NB4 (cell line): ENCODE measurements around the genes TBC1D3E and SOCS7.

- RRBS: no CpG with 5 or more reads among the region's 5 CpGs
Observed at GRCh38 chr17:37197481-37198279, 178.1 kb upstream of the C17orf78 start.

- RRBS: no CpG with 5 or more reads among the region's 94 CpGs
Observed at GRCh38 chr17:37358786-37359819, 16.7 kb upstream of the C17orf78 start.

DNA sequence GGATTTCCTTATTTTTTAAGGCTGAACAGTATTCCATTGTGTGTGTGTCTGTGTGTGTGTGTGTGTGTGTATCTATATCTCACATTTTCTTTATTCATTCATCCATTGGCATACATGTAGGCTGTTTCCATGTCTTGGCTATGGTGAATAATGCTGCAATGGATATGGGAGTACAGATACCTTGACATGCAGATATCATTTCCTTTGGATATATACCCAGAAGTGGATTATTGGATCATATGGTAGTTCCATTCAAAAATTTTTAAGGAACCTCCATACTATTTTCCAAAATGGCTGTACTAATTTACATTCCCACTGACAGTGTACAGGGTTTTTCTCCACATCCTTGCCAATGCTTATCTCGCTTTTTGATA is 6.0 kb downstream of the ACACA start:
- RRBS: no CpG with 5 or more reads among the region's 1 CpG

DNA sequence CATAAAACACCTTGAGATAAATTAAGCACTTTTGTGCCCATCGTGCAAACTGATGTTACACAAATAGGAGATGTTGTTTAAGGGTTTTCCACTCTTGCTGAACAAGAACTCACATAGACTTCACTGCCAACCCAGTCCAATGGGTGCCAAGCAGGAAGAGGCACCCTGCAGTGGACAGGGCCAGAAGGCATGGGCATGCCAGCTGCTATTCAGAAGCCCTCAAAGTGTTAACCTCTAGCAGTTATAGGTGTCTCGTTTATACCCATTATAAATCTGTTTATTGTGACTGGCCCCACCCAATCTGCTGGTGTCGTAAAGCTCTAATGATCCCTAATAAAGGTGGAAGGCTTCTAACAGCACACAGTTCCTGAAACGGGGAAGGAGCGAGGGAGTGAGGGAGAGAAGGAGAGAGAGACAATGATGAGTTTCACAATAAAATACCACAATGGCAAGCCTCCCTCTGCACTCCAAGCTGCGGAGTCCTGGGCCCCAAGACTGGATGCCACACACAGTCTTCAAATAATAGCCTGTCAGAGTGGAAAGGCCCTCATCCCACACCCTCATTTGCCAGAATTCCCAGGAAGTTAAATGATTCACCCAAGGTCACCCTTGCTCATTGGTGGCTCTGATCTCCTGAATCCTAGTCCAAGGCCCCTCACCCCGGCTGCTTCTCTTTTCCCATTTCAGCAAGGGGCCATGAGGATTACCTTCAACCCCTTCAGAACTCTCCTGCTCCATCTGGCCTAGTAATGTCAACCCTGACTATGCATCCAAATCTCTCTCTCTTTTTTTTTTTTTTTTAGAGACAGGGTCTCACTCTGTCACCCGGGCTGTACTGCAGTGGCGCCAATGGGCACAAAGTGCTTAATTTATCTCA is 23.7 kb downstream of the HNF1B start:
- RRBS: no CpG with 5 or more reads among the region's 9 CpGs

GRCh38 chr17:37743394-37743992 is 1.4 kb downstream of the HNF1B start:
- RRBS: no CpG with 5 or more reads among the region's 44 CpGs

DNA sequence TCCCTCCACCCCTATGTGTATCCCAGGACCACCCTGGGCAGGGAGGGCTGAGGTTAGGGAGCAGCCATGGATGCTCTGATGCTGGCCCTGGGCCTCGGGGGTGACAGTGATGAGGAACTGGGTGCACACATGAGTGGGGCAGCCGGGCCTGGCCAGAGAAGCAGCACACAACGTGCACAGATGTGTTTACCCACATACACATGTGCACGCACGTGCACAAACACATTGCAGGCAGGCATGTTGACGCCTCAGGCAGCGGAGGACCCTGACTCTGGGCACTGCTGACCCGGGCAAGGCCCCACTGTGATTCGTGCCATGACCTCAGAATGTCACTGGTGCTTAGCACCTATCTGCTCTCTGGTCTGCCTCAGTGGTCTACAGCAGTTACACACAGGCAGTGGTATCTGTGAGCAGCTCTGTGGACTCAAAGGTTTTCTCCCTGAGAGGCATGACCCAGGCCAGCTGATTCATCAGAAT is at the start of gene TBC1D3E:
Gene TBC1D3E, plus strand, starts transcription at position 365 of the 477 bp plus-strand sequence.
- RRBS: no CpG with 5 or more reads among the region's 9 CpGs

GRCh38 chr17:38277043-38277736 is 19.8 kb upstream of the MRPL45 start:
- RRBS: no CpG with 5 or more reads among the region's 7 CpGs

DNA sequence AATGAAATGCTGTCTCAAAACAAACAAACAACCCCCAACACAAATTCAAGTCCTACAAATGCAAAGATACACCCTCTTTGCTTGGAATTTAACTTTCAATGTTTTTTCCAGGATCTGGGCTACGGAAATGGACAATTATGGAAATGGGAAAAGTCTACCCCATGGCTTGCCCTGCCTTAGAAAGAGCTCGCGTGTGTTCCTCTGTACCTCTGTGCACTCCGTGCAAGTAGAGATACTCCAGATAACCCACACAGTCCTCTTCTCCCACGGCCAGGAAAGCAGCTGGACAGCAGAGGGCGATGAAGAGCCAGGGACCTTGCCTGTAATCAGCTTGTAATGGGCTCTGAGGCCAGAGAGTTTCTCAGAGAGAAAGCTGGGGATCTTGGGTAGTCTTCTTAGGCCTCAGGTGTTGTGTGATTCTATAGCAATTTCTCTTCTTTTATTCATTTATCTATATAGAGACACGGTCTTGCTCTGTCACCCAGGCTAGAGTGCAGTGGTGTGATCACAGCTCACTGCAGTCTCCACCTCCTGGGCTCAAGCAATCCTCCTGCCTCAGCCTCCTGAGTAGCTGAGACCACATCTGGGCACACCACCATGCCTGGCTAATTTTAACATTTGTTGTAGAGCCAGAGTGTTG is 2.5 kb upstream of the SOCS7 start:
- RRBS: no CpG with 5 or more reads among the region's 7 CpGs

DNA sequence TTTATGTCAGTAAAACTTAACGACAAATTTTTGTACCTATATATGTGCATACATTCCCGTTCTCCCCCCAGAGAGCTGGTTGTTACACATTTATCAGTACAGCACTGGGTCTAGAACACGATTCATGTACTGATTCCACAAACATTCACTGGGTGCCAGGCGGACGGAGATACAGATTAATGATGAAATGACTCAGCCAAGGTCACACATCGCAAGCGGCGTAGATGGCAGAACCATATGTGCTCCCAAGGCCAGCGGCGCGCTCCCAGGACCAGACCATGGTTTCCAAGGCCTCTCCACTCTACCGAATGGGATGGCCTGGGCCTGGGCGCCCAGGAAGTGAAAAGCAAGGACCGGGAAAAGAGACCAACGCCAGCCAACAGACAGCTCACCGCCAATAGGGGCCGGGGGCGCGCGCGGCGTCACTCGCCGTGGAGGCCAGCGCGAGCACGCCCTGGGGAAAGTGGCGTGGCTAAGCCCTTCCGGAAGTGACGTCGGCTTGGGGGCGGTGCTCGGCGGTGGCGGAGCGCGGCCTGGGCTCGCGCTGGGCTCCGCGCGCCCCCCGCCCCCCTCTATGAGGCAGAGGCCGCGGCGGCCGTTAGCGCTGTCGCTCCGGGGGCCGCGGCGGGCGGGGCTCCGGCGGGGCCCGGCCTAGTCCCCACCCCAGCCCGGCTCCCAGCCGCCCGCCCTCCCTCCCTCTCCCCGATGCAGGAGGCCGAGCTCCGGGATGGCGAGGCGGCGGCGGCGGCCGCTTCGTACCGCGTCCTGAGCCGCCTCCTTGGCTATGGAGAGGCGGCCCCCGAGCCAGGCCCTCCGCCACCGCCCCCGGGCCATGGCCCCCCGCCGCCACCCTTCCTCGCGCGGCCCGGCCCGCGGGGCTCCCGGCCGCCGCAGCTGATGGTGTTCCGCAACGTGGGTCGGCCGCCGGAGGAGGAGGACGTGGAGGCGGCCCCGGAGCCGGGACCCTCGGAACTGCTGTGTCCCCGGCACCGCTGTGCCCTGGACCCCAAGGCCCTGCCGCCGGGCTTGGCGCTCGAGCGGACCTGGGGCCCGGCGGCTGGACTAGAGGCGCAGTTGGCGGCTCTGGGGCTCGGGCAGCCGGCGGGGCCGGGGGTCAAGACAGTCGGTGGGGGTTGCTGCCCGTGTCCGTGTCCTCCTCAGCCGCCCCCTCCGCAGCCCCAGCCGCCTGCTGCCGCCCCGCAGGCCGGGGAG is at the start of gene SOCS7:
Gene SOCS7, plus strand, starts transcription at position 497 of the 1,212 bp plus-strand sequence.
- RRBS: no CpG with 5 or more reads among the region's 123 CpGs

DNA sequence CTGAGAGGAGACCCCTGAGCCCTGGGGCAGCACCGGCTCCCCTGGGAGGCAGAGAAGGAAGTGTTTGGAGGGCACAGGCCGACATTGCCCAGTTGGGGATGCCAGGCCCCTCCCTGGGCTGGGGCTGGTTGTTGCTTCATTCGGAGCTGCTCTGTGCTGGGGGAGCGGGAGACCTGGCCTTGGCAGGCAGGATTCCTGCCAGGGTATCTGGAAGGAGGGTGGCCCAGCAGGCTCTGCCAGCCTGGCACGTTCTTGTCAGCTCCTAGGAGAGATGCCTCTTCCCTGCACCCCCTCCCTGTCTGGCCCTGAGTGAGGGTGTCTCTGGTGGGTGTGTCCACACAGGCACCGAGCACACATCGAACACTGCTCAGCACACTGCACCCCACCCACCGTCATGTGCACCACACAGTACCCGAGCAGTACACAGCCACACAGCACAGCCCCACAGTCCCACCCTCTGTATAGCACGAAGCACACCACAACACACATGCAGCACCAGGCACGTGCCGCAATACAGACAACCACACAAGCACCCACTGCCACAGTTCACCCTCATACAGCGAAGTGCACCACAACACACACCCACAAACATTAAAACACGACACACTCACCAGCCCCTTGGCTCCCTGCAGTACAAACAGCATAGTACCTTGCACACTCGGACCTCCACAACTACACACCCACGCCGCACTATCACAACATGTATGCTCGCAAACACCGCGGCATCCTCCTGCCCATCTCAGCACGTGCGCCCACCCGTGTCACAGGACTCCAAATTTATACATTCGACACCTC is 35.3 kb downstream of the ARHGAP23 start:
- RRBS: no CpG with 5 or more reads among the region's 24 CpGs

DNA sequence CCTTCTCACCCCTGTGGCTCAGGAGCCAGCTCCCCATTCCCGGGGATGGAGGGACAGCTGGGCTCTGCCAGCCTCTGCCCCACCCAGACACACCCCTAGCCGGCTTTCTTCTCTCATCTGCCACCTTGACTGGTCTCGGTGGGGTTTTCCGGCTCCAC is 37.3 kb downstream of the ARHGAP23 start:
- RRBS: no CpG with 5 or more reads among the region's 4 CpGs

GRCh38 chr17:38485522-38486306 is 57.5 kb downstream of the ARHGAP23 start:
- RRBS: no CpG with 5 or more reads among the region's 16 CpGs

- RRBS: no CpG with 5 or more reads among the region's 57 CpGs
Observed at GRCh38 chr17:38557757-38558837, 47.7 kb downstream of the SRCIN1 start.

DNA sequence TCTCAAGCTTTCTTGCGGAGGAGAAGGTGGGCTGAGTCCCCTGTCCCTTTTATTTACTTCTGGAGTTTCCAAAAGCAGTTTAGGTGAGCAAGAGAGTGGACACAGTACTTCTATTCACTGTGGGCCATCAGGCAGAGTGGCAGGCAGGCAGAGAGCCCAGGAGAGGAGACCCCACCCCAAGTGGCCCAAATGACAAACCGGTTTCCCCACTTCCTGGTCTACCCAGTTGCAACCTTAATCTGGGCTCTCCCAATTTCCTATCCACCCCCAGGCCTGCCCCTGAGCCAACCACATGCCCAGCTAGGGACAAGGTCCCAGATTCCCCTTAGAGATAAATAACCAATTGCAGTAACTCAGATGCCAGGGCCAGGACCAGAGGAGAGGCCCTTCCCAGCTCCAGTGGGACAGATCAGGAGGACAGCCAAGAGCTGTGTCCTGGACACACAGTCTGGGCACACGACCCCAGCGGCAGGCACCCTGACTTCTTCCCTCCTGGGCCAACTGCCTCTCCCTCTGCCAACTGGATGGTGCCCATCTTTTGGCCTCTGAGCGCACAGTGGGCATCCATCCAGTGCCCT is 1.2 kb upstream of the SRCIN1 start:
- RRBS: no CpG with 5 or more reads among the region's 5 CpGs

DNA sequence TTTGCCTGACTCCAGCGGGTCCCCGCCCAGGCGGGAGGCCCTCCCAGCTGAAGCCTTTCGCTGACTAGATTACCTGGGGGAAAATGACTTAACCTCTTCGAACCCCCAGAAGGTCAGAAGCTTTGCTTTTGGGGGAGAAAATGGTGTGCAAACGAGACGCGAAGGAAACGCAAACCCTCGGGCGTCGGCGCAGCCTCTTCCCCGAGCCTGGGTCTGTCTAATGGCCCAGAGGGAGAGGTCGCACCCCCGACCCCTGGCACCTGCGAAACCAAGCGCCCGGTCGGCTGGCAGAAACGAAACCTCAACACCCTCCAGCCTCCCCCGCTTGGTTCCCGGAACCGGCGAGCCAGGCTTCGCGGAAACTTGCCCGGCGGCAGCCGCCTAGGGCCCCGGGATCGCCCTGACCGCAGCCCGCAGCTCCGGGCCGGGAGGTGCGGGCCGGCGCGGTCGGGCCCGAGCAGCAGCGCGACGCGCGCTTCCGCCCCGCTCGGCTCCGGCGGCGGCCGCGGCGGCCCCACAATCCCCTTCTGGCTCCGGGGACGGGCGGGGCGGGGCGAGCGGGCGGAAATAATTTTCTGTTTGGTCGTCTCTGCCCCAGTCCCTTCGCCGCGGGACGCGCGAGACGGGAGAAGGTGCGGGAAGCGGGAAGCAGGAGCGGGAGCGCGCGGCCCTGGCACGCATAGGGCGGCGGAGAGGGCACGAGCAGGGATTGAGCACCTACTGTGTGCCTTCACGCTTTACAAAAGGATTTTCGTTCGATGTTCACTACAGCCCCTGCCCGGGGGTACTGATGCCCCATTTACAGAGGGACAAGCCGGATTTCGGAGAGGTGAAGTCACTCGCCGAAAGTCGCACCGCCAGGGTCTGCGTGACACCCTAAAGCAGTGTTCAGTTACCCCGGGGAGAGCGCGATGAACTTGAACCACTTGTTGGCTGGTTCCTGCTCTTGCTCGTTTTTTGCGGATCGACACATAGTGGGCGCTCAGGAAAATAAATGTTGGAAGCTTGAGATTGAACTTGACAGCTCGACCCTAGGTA is 2.9 kb upstream of the MLLT6 start:
- RRBS: no CpG with 5 or more reads among the region's 100 CpGs

- RRBS: no CpG with 5 or more reads among the region's 24 CpGs
Observed at GRCh38 chr17:38704270-38704764, 756 bp upstream of the MLLT6 start.

GRCh38 chr17:38706462-38707301 is 1.6 kb downstream of the MLLT6 start:
- RRBS: no CpG with 5 or more reads among the region's 20 CpGs

DNA sequence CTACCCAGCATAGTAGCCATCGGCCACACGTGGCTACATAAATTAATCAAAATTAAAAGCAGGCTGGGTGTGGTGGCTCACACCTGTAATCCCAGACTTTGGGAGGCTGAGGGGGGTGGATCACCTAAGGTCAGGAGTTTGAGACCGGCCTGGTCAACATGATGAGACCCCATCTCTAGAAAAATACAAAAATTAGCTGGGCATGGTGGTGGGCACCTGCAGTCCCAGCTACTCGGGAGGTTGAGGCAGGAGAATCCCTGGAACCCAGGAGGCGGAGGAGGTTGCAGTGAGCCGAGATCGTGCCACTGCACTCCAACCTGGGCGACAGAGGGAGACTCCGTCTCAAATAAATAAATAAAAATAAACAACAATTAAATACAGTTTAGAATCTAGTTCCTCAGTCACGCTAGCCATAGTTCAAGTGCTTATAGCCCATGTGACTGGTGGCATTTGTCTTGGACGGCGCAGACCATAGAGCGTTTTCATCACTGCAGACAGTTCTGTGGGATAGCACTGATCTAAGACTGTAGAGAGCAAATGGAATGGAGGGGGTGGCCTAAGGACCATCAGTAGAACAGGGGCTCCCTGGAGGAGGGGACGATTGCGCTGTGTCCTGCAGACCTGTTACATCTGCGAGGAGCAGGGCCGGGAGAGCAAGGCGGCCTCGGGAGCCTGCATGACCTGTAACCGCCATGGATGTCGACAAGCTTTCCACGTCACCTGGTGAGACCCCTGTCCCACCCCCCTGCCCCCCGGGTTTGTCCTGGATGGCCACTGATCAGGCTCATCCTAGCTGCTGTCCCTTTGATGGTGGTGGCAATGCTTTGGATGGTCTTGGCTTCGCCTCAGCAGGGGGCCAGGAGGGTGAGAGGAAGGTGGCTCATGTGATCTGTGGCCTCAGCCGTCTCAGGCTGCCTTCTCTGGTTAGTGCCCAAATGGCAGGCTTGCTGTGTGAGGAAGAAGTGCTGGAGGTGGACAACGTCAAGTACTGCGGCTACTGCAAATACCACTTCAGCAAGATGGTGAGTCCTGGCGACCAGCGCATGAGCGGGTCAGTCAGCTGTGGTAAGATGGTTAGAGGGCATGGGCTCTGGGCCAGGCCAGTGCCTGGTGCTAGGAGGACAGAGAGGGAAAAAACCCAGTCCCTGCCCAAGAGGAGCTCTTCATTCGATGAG is 3.9 kb downstream of the MLLT6 start:
- RRBS: no CpG with 5 or more reads among the region's 31 CpGs

- RRBS: no CpG with 5 or more reads among the region's 22 CpGs
Observed at GRCh38 chr17:38730624-38731317, 630 bp downstream of the CISD3 start.

DNA sequence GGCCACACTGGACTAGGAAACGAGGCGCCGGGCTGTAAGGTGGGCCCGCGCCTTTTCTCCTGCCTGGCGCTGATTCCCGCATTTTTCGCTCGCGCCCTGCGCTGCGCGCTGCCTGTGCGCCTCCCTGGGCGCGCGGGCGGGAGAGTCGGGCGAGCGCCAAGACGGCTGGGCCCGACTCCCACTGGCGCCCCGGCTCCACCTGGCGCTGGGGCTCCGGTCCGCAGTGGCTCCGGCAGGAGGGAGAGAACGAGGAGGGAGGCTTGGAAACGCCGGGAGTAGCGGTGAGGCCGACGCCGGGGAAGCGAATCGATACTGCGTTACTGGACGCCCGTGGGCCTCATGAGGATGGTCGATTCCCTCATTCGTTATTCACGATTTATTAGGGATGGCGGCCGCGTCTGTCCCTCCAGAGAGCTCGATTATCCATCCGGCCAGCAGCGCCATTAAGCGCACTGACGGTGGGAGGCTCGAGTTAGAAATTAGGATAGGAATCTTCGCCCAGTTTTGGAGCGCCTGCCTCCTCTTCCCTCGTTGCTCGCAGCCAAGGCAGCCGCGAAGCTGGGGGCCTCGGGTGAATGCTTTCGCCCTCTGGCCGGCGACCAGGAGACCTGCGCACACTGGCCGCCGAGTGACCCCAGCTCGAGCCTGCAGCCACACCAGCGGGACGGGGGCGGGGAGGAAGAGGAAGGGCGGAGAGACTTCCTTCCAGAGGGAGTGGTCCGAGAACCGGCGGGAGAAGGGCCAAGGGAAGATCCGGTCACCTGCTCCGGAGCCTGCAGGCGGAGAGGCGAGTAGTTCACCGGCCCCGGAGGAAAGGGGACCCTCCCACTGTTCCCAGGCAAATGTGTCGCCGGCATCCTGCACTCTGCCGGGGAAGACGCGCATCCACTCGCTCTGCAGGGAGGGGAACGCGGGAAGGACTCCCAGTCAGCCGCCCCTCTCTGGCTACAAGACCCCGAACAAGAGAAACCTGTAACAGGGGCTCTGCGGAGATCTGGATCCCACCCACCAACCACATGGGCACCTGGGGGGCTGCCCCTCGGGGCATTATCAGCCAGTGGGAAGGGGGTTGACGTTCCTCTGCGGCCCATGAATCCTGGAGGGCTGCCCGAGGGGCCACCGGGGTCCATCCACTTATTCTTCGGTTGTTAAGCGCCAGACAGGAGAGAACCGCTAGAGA is 1.4 kb upstream of the PCGF2 start:
- RRBS: no CpG with 5 or more reads among the region's 99 CpGs